Thyroid gland (tissue), 7 donors: ENCODE data around the gene LPGAT1.

- PRO-cap, 2 experiments = no peak in any of the 2 experiments
- RAMPAGE, long total RNA, 5 experiments = no peak in any of the 5 experiments
Observed at GRCh38 chr1:208240488-208241029, 3.6 kb downstream of the PLXNA2 start.

DNA sequence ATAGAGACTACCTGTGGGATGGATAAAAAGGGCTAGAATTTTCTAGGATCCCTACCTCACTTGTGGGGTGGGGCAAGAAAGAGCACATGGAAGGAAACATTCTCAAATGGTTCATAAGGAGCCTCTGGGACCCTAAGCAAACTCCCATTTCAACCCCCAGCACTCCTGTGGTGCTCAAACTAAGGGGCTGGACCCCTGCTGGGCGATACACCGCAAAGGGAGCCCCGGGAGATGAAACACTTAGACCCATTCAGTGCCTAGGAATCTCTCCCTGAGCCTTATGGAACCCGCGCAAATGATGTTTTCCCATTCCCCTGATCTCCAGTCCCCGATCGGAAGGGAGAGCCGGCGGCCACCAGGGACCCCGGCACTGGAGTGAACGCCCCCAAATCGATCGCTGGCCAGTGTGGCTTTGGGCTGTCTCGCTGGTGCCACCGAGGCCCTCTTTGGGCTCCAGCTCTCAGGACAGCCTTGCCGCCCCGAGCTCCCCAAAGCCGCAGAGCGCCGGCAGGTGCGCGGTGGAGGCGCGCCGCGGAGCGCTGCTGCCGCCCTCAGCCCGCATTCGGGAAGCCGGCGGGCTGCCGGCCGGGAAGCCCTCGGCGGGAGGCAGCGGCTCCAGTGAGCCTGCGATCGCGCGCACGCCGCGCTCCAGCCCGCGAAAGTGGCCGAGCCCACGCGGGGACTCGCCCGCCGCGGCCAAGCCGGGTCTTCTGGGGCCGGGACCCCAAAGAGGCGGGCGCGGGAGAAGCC lies 1.2 kb downstream of the PLXNA2 start:
- PRO-cap, 2 experiments = peak in 2 of 2 experiments; most common plus-strand start position 618 of the sequence (in 2); most common minus-strand start position 496 of the sequence (in 1)
- RAMPAGE, long total RNA, 5 experiments = no peak in any of the 5 experiments

GRCh38 chr1:208498053-208498495 lies 253.9 kb upstream of the PLXNA2 start:
- PRO-cap, 2 experiments = no peak in any of the 2 experiments
- RAMPAGE, long total RNA, 5 experiments = no peak in any of the 5 experiments

DNA sequence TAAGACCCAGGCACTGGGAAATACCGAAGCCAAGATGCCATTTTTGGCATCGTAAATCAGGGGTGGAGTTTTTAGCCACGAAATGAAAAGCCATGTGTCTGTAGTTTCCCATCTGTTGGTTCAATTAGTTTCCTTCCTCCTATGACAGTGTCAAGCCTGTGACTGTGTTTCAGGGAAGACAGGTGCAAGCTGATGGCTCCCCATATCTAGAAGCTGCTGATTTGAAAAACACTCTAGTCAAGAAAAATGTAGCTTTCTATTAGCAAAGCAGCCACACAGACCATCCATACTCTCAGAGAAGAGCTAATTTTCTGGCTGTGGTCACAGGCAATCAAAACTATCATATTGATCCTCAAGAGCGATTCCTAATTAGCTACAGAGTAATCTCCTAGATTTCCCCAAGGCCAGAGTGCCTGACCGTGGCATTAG lies 480.3 kb upstream of the CAMK1G start:
- PRO-cap, 2 experiments = no peak in any of the 2 experiments
- RAMPAGE, long total RNA, 5 experiments = no peak in any of the 5 experiments

- PRO-cap, 2 experiments = no peak in any of the 2 experiments
- RAMPAGE, long total RNA, 5 experiments = no peak in any of the 5 experiments
Observed at GRCh38 chr1:209625680-209626280, 26.4 kb downstream of the LAMB3 start.

GRCh38 chr1:209652774-209653323 lies 624 bp upstream of the LAMB3 start:
- PRO-cap, 2 experiments = peak in 2 of 2 experiments; most common plus-strand start chr1:209653202 (in 2); most common minus-strand start chr1:209653042 (in 1)
- RAMPAGE, long total RNA, 5 experiments = no peak in any of the 5 experiments

DNA sequence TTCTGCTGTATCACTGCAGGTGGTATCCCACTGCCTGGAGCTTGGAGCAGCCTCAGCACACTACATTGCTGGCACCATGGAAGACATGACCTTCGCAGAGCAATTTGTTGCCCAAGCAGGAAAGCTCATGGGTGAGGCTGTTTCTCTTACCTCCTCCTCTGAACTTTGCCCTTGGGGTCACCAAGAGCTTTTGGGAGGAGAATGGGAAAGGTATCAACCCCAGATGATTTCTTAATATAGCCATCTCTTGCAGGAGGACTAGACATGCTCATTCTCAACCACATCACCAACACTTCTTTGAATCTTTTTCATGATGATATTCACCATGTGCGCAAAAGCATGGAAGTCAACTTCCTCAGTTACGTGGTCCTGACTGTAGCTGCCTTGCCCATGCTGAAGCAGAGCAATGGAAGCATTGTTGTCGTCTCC lies 2.1 kb downstream of the HSD11B1 start:
- PRO-cap, 2 experiments = no peak in any of the 2 experiments
- RAMPAGE, long total RNA, 5 experiments = no peak in any of the 5 experiments

GRCh38 chr1:209775304-209775904 lies 9.0 kb downstream of the C1orf74 start:
- PRO-cap, 2 experiments = no peak in any of the 2 experiments
- RAMPAGE, long total RNA, 5 experiments = no peak in any of the 5 experiments

DNA sequence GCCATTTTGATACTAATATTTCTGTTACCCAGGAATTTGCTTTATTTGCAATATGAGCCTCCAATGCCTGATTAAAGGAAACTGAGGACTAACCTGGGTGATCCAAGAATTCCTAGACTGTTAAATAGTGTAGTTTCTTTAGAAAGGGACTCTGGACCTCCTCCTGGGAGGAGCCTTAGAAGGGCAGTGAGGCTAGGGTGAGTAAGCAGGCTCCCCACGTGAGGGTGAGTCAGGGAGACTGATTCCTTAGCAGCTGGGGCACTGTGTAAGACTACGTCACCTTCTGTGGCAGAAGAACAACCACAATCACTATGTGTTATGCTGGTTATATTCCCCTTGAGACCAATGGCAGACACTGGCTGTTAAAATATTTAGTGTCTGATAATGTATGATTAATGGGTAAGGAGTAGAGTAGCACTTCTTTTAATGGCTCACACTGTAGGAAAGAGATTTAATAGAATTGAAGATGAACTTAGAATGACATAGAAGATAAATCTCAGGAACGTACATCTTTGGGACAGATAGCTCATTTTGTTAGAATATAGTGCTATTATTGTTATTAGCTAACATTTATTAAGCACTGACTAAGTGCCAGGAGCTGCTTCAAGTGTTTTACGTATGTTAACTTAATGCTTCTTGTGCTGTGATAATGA lies 53.3 kb upstream of the SYT14 start:
- PRO-cap, 2 experiments = peak in 1 of 2 experiments; most common plus-strand start position 241 of the sequence (in 1); most common minus-strand start position 126 of the sequence (in 1)
- RAMPAGE, long total RNA, 5 experiments = no peak in any of the 5 experiments

DNA sequence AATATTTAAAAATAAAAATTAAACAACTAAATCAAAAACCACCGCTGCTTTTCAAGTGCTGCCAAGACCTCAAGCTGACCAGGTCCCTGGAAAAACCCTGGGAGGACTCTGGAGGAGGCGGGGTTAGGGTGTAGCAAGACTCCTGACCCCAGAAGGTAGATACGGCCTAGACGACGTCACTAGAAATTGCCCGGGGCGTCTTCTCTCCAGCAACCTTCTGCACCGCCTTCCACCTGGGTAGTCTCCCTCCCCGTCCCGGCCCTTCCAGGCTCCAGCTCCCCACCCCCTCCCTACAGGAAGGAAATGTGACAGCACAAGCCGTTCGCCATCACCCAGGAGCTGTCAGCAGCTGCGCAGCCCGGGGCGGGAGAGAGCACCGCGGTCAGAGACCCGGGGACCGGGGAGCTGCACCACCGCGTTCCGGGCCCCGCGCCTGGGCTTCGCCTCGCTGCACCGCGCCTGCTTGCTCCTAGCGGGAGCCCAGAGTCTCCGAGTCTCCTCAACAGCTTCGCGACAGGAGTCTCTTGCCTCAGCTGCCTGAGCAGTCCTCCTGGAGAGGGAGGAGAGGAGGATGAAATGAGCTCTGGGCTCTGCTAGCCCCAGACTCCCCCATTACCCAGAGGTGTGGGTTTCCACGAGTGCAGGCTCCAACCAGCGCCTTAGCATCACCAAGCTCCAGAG lies 20.1 kb downstream of the SERTAD4 start:
- PRO-cap, 2 experiments = no peak in any of the 2 experiments
- RAMPAGE, long total RNA, 5 experiments = no peak in any of the 5 experiments

DNA sequence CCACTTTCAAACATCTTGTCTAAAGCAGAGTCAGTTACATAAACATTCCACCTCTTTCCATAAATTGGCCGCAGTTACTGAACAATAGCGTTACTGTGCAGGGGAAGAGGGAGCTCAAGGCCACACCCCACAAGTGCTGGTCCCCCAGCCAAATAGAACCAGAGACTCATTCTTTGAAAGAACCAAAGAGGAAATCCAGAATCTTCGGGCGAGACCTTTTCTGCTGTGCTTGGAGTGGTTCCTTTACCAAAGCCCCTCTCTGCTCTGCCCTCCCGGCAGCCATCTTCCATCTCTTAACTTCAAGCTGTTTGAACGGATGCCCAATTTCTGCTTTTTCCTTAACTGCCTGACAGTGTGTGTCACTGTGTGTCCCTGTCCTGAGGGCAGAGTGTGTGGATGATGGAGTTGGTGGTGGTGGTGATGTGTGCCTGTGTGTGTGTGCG lies 30.1 kb downstream of the SERTAD4 start:
- PRO-cap, 2 experiments = no peak in any of the 2 experiments
- RAMPAGE, long total RNA, 5 experiments = no peak in any of the 5 experiments

- PRO-cap, 2 experiments = no peak in any of the 2 experiments
- RAMPAGE, long total RNA, 5 experiments = no peak in any of the 5 experiments
Observed at GRCh38 chr1:211336755-211337802, 10.4 kb downstream of the TRAF5 start.

DNA sequence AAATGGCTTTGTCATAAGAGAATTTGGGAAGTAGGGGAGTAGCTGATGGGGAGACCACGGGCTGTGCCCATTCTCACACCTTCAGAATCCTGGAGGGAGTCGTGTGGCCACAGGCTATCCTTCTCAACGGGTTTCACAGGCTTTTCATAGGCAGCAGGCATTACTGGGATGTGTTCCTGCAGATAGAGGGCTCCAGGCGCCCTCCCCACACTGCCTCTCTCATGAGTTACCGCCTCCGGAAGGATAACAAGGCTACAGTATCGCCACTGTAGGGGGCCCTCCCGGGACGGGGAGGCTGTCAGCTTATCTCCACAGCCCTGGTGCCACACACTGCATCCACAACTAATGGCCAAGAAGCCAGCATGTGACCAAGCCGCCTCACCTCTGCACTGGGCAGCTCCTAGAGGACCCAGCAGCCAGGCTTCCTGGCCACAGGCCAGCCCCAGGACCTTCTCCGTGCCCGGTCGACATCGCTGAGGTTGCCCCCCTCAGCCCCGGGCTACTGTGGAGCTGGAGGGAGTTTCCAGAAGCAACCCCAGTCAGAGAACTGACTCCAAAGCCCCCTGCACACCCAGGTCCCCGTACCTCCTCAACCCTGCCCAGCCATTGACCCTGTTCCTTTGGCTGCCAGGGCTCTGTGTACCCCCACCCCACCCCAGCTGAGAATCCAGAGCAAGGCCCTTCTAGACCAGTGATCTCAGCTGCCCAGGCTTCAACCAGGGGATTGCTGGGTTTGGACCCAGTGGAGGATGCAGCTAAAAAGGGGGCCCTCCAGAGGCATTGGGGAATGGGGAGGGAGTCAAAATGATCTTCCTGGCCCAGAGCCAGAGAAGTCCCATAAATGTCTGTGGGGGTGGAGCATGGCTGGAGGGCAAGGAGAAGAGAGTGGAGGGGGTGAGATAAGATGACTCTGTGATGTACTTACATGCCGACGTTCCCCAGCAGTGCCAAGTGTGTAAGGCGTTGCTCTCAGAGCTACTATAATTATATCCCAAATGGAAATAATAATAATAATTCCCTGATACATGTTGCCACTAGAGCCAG lies 45.0 kb downstream of the NEK2 start:
- PRO-cap, 2 experiments = no peak in any of the 2 experiments
- RAMPAGE, long total RNA, 5 experiments = no peak in any of the 5 experiments

GRCh38 chr1:211738871-211739327 lies 63.5 kb upstream of the NEK2 start:
- PRO-cap, 2 experiments = no peak in any of the 2 experiments
- RAMPAGE, long total RNA, 5 experiments = no peak in any of the 5 experiments

- PRO-cap, 2 experiments = no peak in any of the 2 experiments
- RAMPAGE, long total RNA, 5 experiments = no peak in any of the 5 experiments
Observed at GRCh38 chr1:211746431-211746776, 71.0 kb upstream of the NEK2 start.

GRCh38 chr1:211829956-211831204 lies at the start of gene LPGAT1:
Gene LPGAT1 (minus strand): TSS chr1:211830763.
- PRO-cap, 2 experiments = peak in 2 of 2 experiments; most common plus-strand start chr1:211830215 (in 1); most common minus-strand start chr1:211830332 (in 2)
- RAMPAGE, long total RNA, 5 experiments = no peak in any of the 5 experiments

GRCh38 chr1:212008539-212009040 lies 26.8 kb downstream of the INTS7 start:
- PRO-cap, 2 experiments = no peak in any of the 2 experiments
- RAMPAGE, long total RNA, 5 experiments = no peak in any of the 5 experiments

GRCh38 chr1:212051570-212051766 lies 15.9 kb downstream of the DTL start:
- PRO-cap, 2 experiments = no peak in any of the 2 experiments
- RAMPAGE, long total RNA, 5 experiments = start-site peak on the minus strand in 1 of 5 experiments, at chr1:212051612-212051698 at its widest, 17 reads per replicate

DNA sequence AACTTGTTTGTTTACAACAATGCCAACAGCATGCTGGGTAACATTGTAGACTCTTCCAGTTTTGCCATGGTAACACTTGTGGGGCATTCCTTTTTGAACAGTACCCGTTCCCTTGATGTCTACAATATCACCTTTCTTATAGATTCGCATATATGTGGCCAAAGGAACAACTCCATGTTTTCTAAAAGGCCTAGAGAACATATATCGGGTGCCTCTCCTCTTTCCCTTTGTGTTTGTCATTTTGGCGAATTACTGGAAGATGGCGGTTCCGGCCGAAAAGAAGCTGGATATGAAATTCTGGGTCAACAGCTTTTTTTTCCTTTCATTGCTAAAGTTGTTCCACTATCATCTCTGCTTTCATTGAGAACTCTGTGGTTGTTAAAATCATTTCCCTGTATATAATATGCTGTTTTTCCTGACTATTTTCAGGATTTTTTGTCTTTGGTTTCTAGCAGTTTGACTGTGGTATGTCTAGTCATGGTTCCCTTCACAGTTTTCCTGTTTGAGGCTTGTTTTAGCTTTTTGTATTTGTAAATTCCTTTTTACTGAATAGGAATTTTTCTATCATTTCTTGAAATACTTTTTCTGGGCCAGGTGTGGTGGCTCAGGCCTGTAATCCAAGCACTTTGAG lies 16.3 kb downstream of the DTL start:
- PRO-cap, 2 experiments = no peak in any of the 2 experiments
- RAMPAGE, long total RNA, 5 experiments = no peak in any of the 5 experiments

DNA sequence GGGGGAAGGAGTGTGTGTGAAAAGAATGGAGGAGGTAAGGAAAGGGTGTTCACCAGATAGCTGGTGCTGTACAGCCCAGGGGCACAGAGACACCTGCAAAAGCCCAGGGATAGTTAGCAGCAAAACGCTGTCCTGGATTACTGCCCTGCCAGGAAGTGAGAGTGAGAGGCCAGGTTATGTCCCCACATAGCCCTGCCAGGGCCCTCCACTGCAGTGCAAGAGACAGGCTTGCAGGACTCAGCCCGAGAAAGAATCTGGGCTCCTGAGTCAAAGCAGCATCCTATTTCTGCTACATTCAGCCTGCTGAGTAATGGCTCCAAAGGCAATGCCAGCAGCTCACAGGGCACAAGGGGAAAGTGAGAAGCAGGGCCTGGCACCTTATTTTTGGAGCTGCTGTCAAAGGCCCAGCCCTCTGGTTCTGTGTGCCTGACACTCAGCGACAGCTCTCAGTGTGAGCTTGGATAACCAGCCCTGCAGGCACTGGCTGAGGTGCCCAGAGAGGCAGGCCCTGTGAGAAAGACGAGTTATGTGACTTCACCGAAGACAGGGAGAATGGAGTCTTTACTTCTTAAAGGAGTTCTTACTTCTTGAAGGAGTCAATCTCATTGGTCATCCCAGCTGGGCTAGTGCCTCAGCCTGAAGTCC lies 83.9 kb downstream of the DTL start:
- PRO-cap, 2 experiments = no peak in any of the 2 experiments
- RAMPAGE, long total RNA, 5 experiments = no peak in any of the 5 experiments